Measurements from ENCODE around the genes IL16 and HDGFL3.

GRCh38 chr15:80955878-80956523 lies 33.6 kb downstream of the MESD start:
- PRO-cap: no peak

- PRO-cap: bidirectional peak, plus-strand start at chr15:81001409, minus-strand start at chr15:81001413; bidirectional peak, plus-strand start at chr15:81001601, minus-strand start at chr15:81001535; bidirectional peak, plus-strand start at chr15:81002058, minus-strand start at chr15:81001978
Observed at GRCh38 chr15:81001257-81002303, 857 bp downstream of the TLNRD1 start.

- PRO-cap: no peak
Observed at GRCh38 chr15:81023089-81024162, 22.7 kb downstream of the TLNRD1 start.

- PRO-cap: no peak
Observed at GRCh38 chr15:81157206-81157962, 23.3 kb downstream of the CFAP161 start.

DNA sequence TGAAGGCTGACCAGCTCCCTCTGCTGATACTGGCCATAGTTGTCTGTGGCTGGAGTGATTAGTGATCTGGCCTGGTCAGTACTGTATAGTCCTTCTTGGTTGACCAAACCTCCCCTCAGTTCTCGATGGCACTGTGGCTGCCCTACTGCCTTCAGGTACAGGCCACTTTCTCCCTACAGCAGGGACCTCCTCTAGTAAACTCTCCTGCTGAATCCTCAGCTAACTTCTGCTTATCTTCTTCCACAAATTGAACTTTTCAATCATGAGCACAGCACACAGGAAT lies 30.2 kb downstream of the CFAP161 start:
- PRO-cap: no peak

DNA sequence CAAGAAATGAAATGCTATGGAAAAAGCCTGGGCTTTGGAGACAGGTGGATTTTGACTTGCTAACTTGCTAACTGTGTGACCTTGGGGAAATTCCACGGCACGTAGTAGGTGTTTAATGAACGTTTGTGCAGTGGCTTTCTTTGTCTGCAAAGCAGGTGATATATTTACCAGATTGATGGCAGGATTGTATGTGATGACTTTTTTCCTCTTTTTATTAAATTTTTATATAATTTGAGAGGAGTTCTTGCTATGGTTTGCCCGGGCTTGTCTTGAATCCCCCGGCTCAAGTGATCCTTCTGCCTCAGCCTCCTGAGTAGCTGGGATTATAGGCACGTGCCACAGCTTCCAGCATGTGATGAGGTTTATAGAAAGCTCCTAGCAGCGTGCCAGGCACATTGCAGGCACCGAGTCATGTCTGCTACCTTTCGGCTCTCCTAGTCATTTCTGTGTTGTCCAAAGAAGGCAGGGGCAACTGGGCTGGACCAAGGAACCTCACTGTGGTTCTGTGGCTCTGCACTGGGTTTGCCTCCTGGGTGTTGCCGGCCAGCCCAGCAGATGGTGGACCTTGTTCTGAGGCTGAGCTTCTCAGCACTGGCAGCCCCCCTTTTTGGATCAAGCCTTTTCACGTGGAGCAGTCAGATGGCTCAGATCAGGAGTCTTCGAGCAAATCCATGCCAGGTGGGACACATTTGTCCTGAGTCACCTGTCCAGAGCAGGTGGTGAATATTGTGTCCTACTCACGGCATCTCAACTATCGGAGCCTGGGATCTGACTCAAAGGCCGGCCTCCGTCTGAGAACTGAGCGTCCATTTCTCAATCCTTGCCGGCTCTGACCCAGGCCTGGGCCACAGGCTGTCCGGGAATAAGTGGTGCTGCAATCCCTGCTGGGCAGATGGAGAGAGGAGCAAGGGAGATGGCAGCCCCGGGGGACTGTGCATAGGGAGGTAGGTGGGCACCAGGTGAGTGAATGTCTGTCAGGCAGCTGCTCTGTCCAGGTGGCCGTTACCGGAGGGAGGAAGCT lies at the start of gene IL16:
Gene IL16 (plus strand): TSS at position 686 of the 1,021 bp plus-strand sequence.
- PRO-cap: no peak

DNA sequence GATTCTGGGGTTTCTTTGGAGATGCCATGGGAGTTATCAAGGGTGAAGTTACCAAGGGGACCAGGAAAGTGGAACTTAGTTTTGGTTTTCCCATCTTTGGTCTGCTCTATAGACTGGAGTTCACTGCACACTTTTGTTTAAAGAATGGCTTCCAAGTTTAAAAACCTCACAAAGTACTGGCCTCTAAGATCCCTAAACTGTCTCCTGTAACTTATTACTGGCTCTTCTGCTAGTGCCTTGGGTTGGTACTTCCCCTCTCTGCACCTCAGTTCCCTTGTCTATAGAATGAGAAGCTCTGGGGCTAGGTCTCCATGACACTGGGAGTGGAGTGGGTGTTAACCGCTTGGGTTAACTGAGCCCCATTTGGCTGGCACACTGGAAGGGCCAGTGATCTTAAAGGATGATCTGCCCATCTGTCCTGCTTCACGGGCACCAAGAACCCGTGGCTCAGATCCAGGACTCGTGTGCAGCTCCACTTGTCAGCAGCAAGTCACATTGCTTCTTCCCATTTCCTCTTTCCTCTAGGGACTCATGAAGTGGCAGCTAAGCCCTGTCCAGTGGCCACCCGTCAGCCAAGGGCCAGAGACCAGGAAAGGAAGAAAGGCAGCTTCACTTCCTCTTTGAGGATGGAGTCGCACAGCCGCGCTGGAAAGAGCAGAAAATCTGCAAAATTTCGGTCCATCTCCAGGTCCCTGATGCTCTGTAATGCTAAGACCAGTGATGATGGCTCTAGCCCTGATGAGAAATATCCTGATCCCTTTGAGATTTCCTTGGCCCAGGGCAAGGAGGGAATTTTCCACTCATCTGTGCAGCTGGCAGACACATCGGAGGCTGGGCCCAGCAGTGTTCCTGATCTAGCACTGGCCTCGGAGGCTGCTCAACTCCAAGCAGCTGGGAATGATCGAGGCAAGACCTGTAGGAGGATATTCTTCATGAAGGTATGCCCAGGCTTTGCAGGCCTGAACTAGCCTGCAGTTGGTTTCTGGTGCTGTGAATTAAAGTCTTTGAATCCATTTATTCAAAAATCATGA lies 28.4 kb downstream of the IL16 start:
- PRO-cap: no peak

DNA sequence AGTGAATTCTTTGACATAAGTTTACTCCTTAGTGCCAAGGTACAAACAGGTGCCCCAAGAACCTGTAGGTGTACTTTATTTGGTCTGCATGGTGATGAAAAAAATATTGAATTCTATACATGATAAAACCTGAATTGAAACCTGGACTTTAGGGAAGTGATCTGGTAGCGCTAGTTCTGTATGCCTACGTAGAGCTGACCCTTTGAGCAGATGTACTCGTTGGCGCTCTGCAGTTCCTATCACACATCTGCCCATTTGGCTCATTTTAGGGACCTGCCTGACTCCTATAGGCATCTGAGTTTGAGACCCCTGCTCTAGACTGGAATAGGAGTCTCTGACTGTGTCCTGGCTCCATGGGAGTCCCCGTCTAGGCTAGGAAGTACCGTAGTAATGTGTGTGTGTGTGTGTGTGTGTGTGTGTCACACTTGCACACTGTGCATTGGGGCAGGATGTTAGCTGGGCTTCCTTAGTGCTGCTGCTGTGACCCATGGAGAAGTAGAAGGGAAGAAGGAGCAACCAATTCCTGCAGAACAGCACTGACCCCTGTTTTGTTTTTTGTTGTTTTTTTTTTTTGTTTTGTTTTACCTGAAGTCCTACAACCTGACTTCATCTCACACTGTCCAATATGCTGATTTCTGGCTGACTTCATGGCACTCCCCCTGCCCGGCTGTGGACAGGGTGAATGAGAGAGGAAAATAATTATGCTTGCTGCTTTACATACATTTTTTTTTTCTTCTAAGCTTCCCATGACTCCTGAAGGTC lies 21.1 kb downstream of the STARD5 start:
- PRO-cap: no peak

- PRO-cap: no peak
Observed at GRCh38 chr15:81311202-81312581, 12.2 kb downstream of the STARD5 start.

DNA sequence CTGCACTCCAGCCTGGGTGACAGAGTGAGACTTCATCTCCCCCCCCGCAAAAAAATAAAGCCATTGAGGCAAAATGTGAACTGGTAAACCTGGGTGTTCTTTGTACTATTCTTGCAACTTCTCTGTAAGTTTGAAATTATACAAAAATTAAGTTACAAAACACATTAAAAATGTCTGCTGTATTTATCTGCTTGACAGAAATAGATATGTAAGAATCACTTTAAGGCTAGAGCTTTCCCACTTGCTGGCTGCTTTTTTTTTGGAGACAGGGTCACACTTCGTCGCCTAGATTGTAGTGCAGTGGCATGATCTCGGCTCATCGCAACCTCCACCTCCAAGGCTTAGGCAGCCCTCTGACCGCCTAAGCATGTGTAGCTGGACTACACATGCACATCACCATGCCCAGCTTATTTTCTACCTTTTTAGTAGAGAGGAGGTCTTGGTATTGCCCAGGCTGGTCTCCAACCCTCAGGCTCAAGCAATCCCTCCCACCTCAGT lies 4.7 kb downstream of the RPS17 start:
- PRO-cap: no peak

- PRO-cap: no peak
Observed at GRCh38 chr15:82543091-82543412, 2.8 kb upstream of the RPS17 start.

DNA sequence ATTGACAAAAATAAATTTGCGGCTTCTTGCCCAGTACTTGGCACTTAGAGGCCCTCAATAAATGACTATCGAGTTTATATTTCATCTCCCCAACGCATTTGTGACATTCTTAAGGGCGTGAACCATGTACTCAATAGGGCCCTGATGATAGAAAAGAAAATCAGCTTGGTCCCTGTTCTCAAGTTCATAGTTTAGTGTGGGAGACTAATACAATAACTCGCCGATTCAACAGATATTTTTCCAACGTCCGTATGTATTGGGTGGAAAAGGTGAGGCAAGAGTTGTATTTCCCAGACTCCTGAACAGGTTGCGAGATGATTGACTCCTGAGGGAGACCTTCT lies 314 bp upstream of the WHAMM start:
- PRO-cap: bidirectional peak, plus-strand start outside the sequence, minus-strand start at position 300 of the sequence

- PRO-cap: no peak
Observed at GRCh38 chr15:82810766-82810938, 1.2 kb downstream of the WHAMM start.

- PRO-cap: unidirectional peak, plus-strand start at chr15:82871675
Observed at GRCh38 chr15:82871281-82871851, 61.9 kb downstream of the WHAMM start.

- PRO-cap: no peak
Observed at GRCh38 chr15:82971461-82972123, 14.4 kb upstream of the RAMAC start.

- PRO-cap: no peak
Observed at GRCh38 chr15:83000283-83000622, 11.2 kb downstream of the C15orf40 start.

DNA sequence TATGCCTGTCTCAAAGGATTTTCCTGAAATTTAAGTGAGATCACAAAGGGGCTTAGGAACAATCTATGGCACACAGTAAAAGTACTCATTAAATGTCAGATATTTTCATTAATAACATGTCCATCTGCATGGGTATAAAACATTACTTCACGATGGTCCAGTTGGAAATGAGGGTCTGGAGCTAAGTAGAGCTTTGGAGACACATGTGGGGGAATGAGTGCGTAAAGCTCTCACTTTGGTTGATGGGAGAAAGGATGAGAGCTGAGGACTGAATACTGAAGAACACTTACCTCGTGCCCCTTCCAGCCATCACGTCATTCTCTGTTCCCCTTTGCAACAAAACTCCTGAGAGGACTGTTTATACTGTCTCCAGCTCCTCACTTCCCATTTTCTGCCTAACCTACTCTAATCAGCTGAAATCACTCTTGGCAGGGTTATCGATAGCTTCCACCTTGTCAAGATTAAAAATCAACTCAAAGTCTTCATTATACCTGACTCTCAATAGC lies 4.5 kb downstream of the BTBD1 start:
- PRO-cap: no peak

DNA sequence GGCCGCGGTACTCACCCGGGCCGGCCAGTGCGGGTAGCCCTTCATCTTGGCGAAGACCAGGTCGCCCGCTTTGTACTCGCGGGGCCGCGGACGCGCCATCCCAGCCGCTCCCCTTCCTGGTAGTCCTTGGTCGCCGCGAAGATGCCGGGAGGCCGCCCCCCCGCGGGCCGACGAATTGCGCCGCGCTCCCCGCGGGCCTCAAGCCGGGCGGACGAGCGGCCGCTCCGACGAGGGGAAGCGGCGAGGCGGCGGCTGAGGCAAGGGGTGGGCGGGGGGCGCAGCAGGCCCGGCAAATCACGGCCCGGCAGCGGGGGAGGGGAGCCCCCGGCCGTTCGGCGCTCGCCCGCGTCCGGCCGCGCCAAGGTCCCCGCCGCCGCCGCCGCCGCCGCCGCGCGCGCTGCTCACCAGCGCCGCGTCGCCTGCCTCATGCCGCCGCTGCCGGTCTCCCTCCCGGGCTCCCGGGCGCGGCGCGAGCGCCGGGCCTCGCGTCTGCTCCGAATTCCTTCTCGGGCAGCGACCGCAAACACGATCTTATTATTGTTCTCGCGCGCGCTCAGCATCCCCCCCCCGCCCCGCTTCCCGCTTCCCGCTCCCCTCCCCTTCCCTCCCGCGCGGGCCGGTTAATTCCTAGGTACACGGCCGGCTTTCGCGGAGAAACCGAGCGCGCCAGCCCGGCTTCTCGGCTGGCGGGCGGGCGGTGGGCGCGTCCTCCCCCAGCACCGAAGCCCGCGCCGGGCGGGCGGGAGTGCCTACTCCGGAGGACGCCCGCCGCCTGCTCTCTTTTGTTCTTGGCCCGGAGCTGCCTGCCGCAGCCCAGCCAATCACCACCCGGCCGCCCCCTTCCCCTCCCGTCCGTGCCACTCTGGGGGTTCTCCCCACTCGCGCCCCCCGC lies at the start of gene HDGFL3:
Gene HDGFL3 (minus strand): TSS at position 508 of the 892 bp plus-strand sequence.
- PRO-cap: unidirectional peak, minus-strand start at position 508 of the sequence

DNA sequence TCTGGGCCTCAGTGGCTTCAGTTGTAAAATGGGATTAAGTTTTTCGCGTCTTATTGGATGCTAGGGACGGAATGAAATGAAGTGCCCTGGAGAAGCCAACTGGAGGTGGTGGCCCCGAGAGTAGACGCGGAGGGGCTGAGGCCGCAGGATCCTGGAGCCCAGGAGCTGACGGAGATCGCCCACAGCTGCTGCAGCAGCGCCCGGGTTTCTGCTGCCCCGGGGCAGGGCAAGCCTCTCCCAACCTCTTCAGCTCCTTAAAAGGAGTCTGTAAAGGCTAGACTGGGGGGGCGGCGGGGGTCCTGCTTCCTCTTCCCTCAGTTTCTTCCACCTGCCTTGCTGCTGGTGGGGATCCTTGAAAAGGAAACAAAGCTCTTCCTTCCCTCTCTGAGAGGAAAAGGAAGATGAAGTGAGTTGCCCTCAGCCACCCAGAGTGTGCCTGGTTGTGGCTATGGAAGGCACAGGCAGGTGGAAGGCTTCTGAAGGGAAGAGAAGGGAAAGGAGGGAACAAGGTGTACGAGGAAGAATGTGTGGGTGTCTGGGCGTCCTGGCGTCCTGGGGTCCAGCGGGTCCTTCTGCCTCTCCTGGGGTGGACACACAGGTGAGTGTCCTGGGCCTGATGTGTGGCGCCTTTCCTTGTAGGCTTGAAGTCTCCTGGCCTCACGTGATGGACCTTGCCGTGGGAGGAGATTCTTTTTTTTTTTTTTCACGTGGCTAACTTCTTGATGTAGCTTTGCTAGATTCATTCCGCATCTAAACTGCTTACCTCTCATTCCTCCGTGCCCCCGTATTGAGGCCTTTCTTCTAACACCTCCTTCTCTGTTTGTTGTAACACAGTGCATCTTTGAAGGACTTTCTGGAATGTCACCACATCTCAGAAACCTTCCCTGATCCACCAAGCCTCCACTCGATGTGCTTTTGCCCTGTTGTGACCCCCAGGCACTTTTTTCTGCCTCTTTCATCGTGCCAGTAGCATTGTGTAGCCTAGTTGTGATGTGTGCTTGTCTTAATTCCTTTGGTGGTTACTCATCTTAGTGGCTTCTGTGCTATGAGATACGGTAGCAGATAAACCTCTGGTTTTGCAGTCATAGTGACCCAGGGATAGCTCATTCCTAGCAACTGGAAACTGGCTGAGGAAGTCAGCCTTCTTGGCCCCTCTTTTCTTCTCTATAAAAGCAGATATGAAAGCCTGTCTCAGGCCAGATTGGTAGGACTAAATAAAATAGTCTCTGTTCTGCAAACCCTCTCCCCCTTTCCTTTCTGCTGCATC lies 1.3 kb upstream of the BNC1 start:
- PRO-cap: no peak

DNA sequence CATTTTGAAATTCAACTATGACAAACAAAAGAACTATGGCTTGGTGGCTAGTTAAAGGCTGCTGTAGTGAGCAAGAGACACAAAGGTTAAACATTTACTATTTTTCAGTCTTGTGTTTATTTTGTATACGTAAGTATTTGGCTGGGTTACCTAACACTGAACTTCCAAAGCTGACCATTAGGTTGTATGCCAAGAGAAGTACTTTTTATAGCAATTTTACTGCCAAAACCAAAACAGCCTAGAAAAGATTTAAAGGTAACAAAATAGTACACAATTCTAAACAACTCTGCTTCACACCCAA lies 69.1 kb upstream of the ZSCAN2 start:
- PRO-cap: no peak

All from left colon (tissue), 1 donor.